Gallbladder (tissue), 1 donor: ENCODE measurements around a stretch of chr1.

GRCh38 chr1:110673679-110674627, 787 bp downstream of the KCNA3 start:
- PRO-cap: bidirectional peak, plus-strand start at chr1:110674454, minus-strand start at chr1:110674310

DNA sequence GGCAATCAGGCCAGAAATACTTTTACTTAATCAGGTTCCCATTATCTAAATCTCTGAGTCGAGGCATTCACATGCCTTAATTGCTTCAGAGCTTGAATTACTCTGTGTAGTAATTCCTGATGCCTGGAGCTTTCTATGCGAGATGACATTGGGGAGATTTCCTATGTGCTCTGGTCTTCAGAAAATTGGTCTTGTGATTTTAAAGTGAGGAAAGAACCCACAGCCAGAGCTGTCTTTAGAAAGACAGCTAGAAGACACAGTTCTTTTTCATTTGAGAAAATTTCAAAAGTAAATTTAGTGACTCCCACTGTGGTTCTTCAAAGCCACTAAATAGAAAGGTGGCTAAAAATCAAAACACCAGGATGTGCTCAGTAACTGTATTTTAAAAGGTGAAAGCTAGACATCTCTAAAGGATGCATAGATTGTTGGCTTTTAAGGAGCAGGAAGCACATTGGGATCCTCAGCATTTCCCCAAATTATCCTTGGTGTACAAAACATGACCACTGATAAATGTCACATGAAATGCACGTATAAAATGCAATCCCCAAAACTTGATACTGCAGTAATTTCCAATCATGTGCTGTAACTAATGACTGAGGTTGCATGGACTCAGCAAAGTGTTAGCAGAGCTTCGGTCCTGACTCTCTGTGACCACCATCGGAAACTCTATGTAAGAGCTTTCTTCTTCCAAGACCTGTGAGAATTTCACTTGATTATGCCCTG, 634 bp downstream of the CD53 start:
- PRO-cap: no peak

GRCh38 chr1:110892281-110892805, 19.4 kb downstream of the CD53 start:
- PRO-cap: no peak

GRCh38 chr1:110906201-110906786, 33.3 kb downstream of the CD53 start:
- PRO-cap: no peak

GRCh38 chr1:110960733-110961280, 2.9 kb downstream of the LRIF1 start:
- PRO-cap: no peak

DNA sequence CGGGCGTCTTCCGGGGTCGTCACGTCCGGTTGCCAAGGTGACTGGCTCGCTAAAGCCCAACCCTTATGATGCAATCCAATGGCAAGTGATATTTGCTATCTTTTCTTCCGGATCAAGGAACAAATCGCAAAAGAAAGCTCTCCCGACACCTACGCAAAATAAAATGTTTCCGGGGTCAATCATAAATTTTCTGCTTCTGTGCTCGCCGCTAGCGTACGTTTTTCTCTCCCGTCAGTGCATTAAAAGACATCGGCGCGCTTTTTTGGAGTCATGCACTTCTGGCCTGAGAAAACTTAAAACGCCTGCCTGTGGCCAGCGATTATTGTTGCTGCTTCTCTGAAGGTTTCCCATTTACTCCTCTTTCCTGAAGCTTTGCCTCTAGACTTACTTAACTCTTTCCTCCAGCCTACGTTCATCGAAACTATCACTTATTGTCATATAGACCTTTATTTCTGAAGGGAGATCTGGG, 441 bp upstream of the LRIF1 start:
- PRO-cap: bidirectional peak, plus-strand start at position 122 of the sequence, minus-strand start outside the sequence

GRCh38 chr1:111127734-111128895, 11.8 kb downstream of the DRAM2 start:
- PRO-cap: no peak

GRCh38 chr1:111196012-111196849, 4.2 kb downstream of the DENND2D start:
- PRO-cap: no peak

DNA sequence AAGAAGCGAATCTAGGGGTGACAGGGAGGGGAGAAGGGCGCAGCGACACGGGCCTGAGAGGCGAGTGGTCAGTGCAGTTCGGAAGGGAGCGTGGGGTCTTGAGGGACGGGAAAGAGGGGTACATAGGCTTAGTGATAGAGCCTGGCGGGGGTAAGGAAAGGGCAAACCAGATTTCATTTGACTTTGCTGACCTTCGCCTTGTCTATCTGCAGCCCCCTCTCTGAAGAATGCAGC, 278 bp downstream of the ATP5PB start:
- PRO-cap: no peak

GRCh38 chr1:111510118-111510524, 6.7 kb upstream of the ADORA3 start:
- PRO-cap: no peak

- PRO-cap: no peak
Measured at GRCh38 chr1:111627914-111628638, 8.5 kb downstream of the RAP1A start.

- PRO-cap: no peak
Measured at GRCh38 chr1:111716768-111717961, 22.0 kb downstream of the INKA2 start.

DNA sequence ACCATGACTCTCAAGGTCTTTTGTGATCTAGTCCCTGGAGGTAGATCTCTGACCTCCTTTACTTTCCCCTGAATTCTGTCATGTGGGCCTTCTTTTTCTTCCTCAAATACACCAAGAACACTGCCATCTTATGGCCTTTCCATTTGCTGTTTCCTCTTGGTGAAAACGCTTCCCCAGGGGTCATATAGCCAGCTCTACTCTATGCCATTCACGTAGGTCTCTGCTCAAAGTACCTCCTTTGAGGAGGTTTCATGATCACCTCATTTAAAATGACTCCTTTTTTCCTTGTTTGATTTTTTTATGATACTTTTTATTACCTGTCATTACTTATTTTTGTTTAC, 2.7 kb downstream of the DDX20 start:
- PRO-cap: no peak

- PRO-cap: no peak
Measured at GRCh38 chr1:111862430-111862874, 106.8 kb downstream of the DDX20 start.

DNA sequence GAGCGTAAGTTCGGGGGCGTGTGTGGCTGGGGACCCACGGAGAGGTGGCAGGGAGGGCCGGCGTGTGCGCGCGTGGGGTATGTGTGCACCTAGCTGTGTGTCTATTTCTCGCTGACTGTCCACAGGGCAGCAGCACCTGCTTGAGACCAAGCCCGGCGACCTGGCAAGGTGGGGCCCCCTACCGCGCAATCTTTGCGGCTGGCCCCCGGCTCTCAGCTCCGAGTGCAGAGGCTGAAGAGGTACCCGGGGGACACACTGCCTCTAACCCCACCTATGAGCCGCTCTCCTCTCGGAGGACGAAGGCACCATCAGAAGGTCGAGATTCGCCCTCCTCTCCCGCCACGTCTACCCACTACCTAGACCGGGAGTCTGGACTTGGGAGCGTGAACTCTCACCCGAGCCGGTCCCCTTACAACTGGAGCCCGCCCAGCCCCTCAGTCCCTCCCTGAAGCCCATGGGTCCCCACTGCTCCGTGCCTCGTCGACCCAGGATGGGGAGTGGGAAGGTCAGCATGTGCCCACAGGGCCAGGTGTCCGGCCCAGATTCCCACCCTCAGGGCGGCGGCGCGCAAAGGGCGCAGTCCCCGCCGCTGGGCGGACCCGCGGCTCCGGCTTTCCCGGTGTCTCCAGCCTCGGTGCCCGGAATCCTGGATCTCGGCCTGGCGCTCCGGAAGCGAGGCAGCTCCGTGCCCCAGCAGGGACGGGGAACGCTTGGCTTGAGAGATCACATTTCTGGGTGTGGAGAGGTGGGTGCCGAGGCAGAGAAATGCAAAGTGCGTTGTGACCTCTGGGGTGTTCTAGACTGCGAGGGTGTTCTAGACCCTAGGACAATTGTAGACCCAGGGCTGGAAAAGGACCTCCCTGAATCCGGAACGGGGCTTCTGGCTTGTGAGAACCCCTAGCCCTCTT, 1.2 kb upstream of the KCND3 start:
- PRO-cap: bidirectional peak, plus-strand start at position 693 of the sequence, minus-strand start at position 492 of the sequence

- PRO-cap: no peak
Measured at GRCh38 chr1:112333827-112334563, 62.0 kb upstream of the CTTNBP2NL start.

DNA sequence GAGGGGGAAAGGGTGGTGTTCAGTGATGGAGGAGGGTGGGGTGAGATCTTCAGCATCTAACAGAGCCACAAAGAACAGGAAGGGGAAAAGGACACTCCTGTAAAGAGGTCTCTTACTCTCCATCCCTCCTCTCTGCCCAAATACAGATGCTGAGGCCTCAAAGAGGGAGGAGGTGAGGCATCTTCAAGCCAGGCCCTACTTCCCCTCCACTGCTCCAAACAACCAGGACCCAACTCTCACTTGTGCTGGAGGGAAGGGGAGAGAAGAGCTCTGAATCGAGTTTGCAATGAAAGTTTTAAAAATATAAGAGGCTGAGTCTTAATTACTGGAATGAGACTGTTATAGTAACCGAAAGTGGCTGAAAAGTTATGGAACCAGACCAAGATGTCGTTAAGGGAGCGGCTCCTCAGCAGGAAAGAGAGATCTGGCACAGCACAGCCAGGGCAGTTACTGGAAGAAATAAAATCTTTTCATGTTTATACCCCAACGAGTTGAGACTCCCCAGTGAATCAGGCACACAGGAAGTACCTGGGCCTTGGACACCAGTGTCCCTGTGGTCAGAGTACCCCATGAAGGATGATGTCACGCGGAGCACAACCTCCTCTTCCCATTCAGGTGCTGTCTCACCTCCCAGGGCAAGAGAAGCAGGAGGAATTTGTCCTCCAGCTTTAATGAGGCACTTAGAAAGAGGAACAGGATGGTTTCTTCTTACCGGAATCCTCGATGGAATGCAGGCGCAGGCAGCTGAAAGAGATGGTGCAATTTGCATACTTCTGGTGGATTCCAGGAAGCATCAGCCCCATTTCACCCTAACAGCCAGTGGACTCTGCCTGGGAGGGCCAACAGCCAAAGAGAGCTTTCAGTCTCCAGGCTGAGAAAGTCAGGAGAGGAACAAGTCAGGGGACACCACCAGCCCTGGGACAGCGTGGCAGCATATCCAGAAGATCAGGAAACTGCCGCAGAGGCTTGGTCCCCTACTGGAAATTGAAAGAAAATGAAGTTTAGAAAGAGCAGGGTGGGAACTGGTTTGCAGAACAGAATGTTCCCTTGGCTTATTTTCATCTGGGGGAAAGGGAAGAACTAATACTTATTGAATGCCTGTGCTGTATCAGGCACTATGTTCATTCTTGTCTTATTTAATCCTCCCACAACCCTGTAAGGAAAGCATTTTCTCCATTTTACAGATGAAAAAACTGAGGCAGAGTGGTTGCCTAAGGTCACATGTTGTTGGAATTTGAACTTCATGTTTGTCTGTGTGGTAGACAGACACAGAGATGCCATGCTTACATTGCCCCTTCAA, 35.9 kb upstream of the CTTNBP2NL start:
- PRO-cap: bidirectional peak, plus-strand start at position 862 of the sequence, minus-strand start at position 730 of the sequence; unidirectional peak, minus-strand start at position 947 of the sequence

GRCh38 chr1:112429751-112430178, 33.8 kb downstream of the CTTNBP2NL start:
- PRO-cap: no peak

DNA sequence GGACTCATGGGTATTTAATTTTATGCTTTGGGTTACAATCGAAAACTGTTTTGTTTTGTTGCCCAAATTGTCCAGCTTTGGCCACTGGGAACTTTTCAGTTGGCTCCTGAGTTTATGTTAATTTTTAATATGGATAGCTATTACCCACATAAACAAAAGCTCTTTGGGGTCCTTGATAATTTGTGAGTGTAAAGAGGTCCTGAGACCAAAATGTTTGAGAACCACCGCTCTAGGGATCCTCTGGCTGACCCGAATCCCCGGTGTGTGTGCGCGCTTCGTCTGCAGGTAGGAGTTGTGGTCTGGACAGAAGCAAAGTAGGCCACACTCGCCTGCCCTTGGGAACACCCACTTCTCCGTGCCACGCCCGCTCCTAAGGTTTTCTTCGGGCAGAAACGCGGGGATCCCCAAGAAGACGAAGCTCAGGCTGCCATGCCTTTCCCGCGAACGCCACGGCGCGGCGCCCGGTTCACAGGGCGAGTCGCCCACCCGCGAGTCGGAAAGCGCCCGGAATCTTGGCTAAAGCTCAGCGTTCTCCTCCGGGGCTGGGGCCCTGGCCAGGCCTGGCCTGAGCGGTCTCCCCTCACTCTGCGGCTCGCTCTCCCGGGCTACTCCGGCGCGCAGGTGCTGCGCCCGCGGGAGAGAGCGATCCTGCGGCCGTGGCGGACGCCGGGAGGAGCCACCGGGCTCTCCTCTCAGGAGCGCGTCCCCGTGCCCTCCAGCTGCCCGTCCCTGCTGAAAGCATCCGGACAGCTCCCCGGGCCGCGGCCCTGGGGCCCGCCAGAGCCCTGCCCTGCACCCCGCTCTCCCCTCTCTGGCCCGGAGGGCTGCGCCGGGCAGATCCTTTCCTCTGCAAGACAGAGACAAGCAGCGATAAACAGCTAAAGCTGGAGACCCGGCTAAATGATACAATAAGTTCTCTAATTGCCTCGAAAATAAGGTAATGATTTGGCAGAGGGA, 6.9 kb upstream of the WNT2B start:
- PRO-cap: no peak

DNA sequence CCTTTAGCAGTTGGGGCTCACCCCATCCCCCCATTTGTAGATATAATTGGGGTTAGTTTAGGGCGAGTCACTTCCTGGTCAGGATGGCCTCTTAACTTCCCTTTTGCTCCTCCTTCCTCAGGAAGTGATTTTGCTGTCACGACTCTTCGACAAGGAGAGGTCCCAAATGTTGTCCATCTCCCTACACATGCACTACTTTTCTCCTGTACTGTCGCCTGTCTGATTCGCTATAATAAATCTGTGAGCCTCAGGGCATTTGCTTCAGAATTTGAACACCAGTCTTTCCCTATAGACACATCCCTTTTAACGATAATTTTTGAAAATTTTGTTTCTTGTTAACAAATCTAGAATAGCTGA, 586 bp downstream of the CAPZA1 start:
- PRO-cap: no peak